HepG2 (cell line): ENCODE results near the gene A2M.

- RRBS, 2 experiments: no CpG with 5 or more reads among the region's 9 CpGs
CAGE:
- cytosol, long polyA minus RNA: no peak
- cytosol, long polyA plus RNA: no peak
- long polyA plus RNA: no peak
- nucleus, long polyA minus RNA: no peak
- nucleus, long polyA plus RNA: no peak
Observed at GRCh38 chr12:8083508-8083928, 1.4 kb downstream of the NECAP1 start.

- RRBS, 2 experiments: no CpG with 5 or more reads among the region's 13 CpGs
CAGE:
- cytosol, long polyA minus RNA: no peak
- cytosol, long polyA plus RNA: no peak
- long polyA plus RNA: no peak
- nucleus, long polyA minus RNA: no peak
- nucleus, long polyA plus RNA: no peak
Observed at GRCh38 chr12:8282009-8282551, 54.7 kb upstream of the FAM90A1 start.

DNA sequence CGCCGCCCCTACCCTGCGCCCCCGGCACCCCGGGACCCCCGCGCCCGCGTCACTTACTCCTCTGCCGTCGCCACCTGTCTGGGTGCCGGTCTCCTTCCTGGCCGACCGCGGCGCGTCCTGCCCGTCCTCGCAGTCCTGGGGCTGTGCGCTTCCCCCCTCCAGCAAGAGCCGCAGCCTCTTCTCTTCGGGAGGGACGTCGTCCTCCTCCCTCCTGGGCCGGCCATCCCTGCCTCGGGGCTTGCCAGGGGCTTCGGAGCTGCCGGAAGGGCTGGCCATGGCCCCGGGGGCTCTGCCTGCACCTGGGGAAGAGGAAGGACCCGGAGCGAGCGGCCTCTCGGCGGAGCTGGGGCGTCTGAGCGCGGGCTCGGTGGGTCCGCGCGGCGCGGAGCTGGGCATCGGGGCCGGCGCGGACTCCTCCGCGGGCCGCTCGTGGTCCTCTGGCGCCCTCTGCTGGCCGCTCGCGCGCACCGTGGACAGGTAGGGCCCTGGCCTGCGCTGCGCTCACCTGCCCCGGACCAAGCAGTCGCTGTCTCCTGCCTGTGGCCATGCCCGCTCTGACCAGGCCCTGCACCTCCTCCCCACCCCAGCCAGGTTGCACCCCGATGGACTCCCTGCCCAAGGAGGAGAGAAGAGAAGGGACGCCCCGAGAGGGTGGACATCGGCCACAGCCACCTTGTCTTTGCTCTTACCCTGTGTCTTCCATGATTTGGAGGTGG is 65.4 kb upstream of the CLEC6A start:
- RRBS, 2 experiments: 0 to 7% methylated on average over 3 of the region's 66 CpGs
CAGE:
- cytosol, long polyA minus RNA: no peak
- cytosol, long polyA plus RNA: no peak
- long polyA plus RNA: no peak
- nucleus, long polyA minus RNA: no peak
- nucleus, long polyA plus RNA: no peak

DNA sequence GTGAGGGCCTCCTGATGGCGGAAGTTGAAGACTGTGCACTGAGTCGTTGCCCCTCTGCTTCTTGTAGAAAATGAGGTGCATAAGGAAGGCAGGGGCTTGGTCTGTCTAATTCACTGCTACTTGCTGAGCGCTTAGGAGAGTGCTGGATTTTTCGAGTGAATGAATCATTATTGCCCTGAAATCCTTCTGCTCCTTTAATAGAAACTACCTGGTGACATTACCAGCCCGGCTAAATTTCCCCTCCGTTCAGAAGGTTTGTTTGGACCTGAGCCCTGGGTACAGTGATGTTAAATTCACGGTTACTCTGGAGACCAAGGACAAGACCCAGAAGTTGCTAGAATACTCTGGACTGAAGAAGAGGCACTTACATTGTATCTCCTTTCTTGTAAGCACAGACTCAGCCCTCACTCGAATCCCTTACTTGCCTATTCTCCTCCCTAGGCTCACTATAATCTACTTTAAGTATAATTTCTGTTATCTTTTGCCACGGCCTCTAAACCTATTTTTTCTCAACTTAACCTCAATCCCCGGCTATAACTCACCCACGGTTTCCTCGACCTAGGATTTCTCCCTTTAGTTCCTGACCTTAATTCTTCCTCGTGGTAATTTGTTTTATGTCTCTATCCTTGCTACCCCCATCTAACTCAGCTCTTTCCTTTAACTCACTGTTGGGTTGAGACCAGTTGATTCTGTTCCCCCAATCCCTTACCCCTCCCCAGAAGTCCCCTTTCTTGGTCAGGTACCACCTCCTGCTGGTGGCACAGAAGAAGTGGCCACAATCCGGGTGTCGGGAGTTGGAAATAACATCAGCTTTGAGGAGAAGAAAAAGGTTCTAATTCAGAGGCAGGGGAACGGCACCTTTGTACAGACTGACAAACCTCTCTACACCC is 805 bp downstream of the A2ML1 start:
- RRBS, 2 experiments: no CpG with 5 or more reads among the region's 16 CpGs
CAGE:
- cytosol, long polyA minus RNA: no peak
- cytosol, long polyA plus RNA: no peak
- long polyA plus RNA: no peak
- nucleus, long polyA minus RNA: no peak
- nucleus, long polyA plus RNA: no peak

DNA sequence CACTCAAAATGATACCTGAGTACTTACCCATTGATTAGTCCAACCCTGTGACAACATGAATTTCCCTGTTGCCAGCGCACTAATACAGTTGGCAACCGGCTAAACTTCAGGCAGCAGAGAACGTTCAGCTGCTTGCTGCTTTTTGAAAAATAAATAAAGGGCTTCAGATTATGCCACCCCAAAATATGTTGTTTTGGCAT is 9.9 kb upstream of the PHC1 start:
- RRBS, 2 experiments: no CpG with 5 or more reads among the region's 3 CpGs
CAGE:
- cytosol, long polyA minus RNA: no peak
- cytosol, long polyA plus RNA: no peak
- long polyA plus RNA: no peak
- nucleus, long polyA minus RNA: no peak
- nucleus, long polyA plus RNA: no peak

DNA sequence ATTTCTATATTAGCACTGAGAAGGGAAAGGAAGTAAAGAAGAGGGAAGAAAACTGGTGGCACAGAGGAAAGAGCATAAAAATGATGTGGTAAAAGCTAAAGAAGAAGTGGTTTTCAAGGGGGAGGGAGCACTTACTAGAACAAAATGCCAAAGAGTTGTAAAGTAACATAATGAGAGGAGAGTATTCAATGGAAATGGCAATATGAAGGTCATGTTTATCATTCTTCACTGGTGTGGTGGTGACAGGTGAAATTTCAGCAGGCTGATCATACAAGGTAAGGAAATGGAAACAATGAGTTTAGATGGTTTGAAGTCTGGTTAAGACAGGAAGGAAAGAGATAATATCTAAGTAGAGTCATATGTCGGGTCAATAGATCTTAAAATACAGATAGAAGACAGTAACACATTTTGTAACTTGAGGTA is 35.6 kb downstream of the KLRG1 start:
- RRBS, 2 experiments: no CpG with 5 or more reads among the region's 1 CpG
CAGE:
- cytosol, long polyA minus RNA: no peak
- cytosol, long polyA plus RNA: no peak
- long polyA plus RNA: no peak
- nucleus, long polyA minus RNA: no peak
- nucleus, long polyA plus RNA: no peak

DNA sequence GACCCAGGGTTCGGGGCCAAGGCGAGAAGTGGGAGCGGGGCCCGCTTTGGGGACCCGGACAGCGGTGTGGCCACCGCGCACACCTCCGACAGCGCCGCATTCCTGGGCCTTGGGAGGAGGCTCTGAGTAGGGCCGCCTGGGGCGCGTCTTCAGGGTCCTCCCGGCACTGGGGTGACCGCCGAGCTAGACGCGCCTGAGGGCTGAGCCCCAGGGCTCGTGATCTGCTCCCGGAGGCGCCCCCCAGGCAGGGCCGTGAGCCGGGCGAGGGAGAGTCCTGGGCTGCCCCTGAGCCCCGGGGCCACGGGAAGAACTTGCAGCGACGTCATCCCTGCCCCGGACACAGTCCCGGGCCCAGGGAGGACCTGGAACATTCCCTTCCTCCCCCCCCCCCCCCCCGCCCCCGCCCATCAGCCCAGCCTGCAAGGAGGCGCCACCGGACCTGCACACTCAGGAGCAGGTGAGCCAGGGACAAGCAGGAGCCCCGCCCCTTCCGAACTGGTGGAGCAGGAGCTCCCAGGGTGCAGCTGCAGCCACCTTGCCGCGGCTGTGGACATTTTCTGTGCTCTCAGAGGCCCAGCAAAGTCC is 50.9 kb downstream of the A2M start:
- RRBS, 2 experiments: under 1 to 1% methylated on average over 19 to 23 of the region's 39 CpGs
CAGE:
- cytosol, long polyA minus RNA: no peak
- cytosol, long polyA plus RNA: no peak
- long polyA plus RNA: no peak
- nucleus, long polyA minus RNA: no peak
- nucleus, long polyA plus RNA: no peak

GRCh38 chr12:9066818-9067182 is 48.9 kb downstream of the A2M start:
- RRBS, 2 experiments: no CpG with 5 or more reads among the region's 2 CpGs
CAGE:
- cytosol, long polyA minus RNA: no peak
- cytosol, long polyA plus RNA: no peak
- long polyA plus RNA: no peak
- nucleus, long polyA minus RNA: no peak
- nucleus, long polyA plus RNA: no peak

DNA sequence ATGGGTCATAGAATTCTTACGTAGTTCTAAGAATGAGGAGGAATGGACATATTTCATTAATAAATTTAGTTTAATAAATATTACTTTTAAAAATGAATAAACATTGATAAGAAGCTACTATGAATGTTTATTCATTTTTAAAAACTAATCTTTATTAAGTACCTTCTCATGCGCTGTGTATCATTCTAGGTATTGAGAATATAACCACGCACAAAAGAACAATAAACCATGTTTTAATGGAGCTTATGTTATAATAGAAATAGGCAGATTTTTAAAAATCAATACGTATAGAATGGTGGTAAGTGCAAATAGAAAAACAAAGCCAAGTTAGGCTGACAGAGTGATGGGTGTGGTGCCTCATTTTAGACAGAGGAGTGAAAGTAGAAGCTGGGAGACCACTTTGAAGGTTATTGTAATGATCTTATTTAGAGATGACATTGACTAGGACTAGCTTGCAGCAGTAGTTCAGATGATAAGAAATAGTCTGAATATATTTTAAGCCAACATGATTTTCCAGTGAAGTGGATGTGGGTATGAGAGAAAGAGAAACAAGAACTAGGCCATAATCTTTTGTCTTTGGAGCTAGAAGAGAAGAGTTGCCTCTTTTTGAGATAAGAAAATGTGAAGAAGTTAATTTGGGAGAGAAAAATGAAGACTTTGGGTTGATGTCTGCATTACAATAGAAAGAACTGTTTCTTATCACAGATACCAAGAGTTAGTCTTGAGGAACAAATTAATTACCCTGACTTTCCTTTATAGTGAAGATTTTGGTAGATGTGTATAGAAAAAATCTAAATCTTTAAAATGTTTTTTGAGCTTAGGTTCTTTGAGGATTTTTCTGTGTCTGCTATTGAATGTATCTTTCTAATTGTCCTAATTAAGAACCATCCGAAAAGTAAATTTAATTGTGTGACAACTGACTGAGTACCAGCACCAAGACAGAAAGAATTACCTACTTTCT is 4.4 kb downstream of the A2M start:
- RRBS, 2 experiments: no CpG with 5 or more reads among the region's 5 CpGs
CAGE:
- cytosol, long polyA minus RNA: no peak
- cytosol, long polyA plus RNA: no peak
- long polyA plus RNA: no peak
- nucleus, long polyA minus RNA: start-site peak on the minus strand centred at position 696 of the sequence, 153 bp wide, 51 reads
- nucleus, long polyA plus RNA: no peak

- RRBS, 2 experiments: no CpG with 5 or more reads among the region's 10 CpGs
CAGE:
- cytosol, long polyA minus RNA: start-site peak on the minus strand at chr12:9115857-9116003, 5,034 reads; start-site peak on the minus strand at chr12:9116101-9116136, 271 reads
- cytosol, long polyA plus RNA: start-site peak on the minus strand at chr12:9115859-9116117, 15,048 and 10,089 reads in 2 replicates
- long polyA plus RNA: no peak
- nucleus, long polyA minus RNA: start-site peak on the minus strand at chr12:9115899-9115939, 337 reads
- nucleus, long polyA plus RNA: start-site peak on the minus strand at chr12:9115859-9116024, 16,566 and 12,758 reads in 2 replicates
Observed at GRCh38 chr12:9115661-9116664, at the start of gene A2M. TSS of gene A2M (minus strand) at chr12:9115919.

- RRBS, 2 experiments: no CpG with 5 or more reads among the region's 4 CpGs
CAGE:
- cytosol, long polyA minus RNA: no peak
- cytosol, long polyA plus RNA: no peak
- long polyA plus RNA: no peak
- nucleus, long polyA minus RNA: no peak
- nucleus, long polyA plus RNA: no peak
Observed at GRCh38 chr12:9123705-9124005, 7.9 kb upstream of the A2M start.

DNA sequence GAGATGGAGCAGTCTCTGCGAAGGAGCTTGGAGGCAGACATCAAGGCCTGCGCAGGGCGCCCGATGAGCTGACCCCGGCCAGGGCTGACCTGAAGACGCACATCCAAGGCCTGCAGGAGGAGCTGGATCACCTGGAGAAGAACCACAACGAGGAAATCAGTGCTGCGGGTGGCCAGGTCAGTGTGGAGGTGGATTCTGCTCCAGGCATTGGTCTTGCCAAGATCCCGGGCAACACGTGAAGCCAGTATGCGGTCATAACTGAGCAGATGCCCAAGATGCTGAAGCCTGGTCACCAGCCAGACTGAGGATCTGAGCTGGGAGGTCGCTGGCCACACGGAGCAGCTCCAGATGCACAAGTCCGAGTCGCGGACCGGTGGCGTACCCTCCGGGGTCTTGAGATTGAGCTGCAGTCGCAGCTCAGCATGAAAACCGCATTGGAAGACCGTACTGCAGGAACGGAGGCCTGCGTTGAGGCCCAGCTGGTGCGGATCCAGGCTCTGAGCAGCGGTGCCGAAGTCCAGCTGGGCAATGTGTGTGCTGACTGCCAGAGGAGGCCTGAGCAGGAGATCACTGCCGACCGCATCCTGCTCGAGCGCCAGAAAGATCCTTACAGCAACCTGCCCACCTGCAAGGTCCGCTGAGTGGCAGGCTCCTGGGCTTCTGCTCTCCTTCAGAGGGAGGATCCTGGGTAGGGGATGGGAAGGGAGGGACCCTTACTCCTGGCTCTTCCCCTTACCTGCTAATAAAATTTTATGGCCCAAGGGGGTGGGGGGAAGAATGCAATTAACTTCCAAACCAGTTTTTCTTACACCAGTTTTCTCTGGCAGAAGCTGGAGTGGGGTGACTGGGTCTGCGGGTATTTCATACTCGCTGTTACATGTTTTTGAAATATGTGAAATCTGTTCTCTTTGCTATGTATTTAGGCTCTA is 12.5 kb upstream of the A2M start:
- RRBS, 2 experiments: no CpG with 5 or more reads among the region's 34 CpGs
CAGE:
- cytosol, long polyA minus RNA: no peak
- cytosol, long polyA plus RNA: no peak
- long polyA plus RNA: no peak
- nucleus, long polyA minus RNA: no peak
- nucleus, long polyA plus RNA: no peak

GRCh38 chr12:9284177-9284930 is 76.2 kb upstream of the PZP start:
- RRBS, 2 experiments: no CpG with 5 or more reads among the region's 22 CpGs
CAGE:
- cytosol, long polyA minus RNA: no peak
- cytosol, long polyA plus RNA: no peak
- long polyA plus RNA: no peak
- nucleus, long polyA minus RNA: no peak
- nucleus, long polyA plus RNA: no peak

DNA sequence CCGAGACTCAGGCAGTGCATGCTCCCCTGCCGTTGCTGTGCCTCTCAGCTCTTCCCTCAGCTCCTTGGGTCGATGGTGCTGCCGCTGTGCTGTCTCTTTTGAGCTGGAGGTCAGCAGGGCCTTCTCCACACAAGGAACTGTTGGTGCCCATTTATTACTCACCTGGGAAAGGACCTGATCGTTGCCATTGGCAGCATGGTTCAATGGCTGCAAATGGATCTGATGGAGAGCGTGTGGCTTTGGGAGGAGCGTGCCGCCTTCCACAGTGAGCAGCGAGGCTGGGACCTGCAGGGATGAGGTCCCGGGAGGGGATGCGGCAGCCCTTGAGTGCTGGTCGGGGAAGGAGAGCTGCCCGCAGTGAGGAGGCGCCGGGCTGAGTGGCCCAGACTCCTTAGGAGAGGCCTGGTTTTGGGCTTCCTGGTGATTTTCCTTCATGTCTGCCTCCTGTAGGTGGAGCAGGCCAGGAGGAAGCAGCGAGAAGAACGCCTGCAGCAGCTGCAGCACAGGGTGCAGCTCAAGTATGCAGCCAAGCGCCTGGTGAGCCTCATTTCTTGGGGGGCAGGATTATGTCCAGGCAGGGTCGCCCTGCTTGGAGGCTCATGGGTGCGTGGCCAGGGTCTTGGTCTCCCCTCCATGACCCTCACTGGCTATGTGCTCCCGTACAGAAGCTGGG is 85.9 kb upstream of the PZP start:
- RRBS, 2 experiments: 82 to 84% methylated on average over 6 of the region's 21 CpGs
CAGE:
- cytosol, long polyA minus RNA: no peak
- cytosol, long polyA plus RNA: no peak
- long polyA plus RNA: no peak
- nucleus, long polyA minus RNA: no peak
- nucleus, long polyA plus RNA: no peak

- RRBS, 2 experiments: no CpG with 5 or more reads among the region's 7 CpGs
CAGE:
- cytosol, long polyA minus RNA: no peak
- cytosol, long polyA plus RNA: no peak
- long polyA plus RNA: no peak
- nucleus, long polyA minus RNA: no peak
- nucleus, long polyA plus RNA: no peak
Observed at GRCh38 chr12:9366972-9367686, 158.9 kb upstream of the PZP start.

DNA sequence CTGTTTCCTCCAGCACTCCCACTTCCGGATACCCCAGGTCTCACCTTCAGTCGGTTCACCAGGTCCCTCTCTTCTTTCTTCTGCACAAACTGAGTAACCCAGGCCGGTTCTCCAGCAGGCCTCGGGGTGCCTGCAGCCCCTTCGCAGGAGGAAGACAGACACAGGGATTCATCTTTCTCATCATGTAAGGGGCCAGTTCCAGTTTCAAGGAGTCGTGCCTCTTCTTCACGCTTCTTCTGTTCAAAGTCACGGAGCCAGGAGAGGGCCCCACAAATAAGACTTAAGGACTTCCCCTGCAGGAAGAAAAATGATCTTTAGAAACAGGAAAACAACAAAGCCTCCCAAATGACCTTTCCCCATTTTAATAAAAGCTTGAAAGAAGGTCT is 169.8 kb downstream of the KLRB1 start:
- RRBS, 2 experiments: no CpG with 5 or more reads among the region's 8 CpGs
CAGE:
- cytosol, long polyA minus RNA: no peak
- cytosol, long polyA plus RNA: no peak
- long polyA plus RNA: no peak
- nucleus, long polyA minus RNA: no peak
- nucleus, long polyA plus RNA: no peak

DNA sequence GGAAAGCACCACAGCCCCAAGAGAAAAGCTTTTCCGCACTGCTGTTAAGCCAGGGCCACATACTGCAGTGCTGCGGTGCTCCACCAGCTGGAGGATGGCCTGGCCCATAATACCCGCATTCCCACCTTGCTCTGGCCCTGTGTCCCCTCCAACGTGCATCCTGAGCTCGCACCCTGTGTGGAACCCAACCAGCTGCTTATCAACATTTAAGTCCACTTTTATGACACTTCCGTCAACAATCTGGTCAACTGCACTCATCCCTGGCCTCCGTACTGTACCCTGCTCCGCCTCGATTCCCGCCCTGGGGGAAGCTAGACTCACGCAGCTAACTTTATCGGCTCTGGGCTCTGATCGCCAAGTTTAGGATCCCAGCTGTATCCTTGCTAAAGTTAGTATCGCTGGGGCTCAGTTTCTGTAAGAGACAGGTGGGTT is 160.4 kb downstream of the KLRB1 start:
- RRBS, 2 experiments: no CpG with 5 or more reads among the region's 14 CpGs
CAGE:
- cytosol, long polyA minus RNA: no peak
- cytosol, long polyA plus RNA: no peak
- long polyA plus RNA: no peak
- nucleus, long polyA minus RNA: no peak
- nucleus, long polyA plus RNA: no peak

- RRBS, 2 experiments: no CpG with 5 or more reads among the region's 5 CpGs
CAGE:
- cytosol, long polyA minus RNA: no peak
- cytosol, long polyA plus RNA: no peak
- long polyA plus RNA: no peak
- nucleus, long polyA minus RNA: no peak
- nucleus, long polyA plus RNA: no peak
Observed at GRCh38 chr12:9643056-9643286, 26.5 kb upstream of the CLEC2D start.

DNA sequence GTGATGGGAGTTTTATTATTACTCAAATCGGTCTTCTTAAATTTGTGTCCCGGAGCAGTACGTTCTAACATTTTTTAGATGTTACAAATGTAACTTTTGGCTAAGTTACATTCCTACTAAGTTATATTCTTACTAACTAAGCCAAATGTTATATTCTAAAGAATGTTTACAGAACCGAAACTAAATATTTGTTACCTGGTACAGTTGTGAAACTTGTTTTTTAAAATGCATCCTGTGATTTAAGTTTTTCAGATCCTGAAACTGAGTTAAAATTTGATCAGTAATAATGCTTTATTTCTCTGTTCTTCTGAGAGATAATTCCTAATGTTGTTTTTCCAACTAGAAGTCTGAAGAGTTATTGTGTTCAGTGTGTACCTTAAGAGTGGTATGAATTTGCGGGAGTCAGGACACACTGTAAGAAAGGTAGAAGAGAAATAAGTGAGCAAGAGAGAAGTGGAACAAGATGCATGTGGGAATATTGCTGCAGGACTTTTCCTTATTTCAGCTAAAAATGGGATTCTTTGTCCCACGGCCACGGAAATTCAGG is 20.5 kb upstream of the CLEC2D start:
- RRBS, 2 experiments: no CpG with 5 or more reads among the region's 7 CpGs
CAGE:
- cytosol, long polyA minus RNA: no peak
- cytosol, long polyA plus RNA: no peak
- long polyA plus RNA: no peak
- nucleus, long polyA minus RNA: no peak
- nucleus, long polyA plus RNA: no peak

DNA sequence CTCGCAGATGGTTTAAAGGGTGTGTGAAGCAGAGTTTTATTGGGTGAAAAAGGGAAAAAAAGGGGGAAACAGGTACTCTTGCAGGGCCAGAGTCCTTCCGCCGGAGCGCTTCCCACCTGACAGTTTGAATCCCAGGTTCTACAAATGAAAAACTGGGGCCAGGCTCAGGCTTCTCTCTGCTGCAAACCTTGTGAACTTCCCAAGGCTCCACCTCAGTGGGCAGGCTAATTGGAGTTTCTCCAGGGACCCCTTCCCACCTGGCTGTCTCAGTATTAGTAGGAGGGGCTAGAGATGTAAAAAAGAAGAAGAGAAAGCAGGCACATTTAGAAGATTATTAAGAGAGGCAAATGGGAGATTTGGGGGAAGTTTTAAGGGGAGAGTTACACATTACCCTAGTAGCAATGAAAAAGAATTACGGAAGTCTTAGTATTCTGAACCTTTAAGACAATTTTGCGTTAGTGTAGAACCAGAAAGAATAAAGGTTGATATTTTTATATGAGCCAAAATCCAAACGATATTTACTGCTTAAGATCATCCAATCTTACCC is 20.0 kb upstream of the CLEC2D start:
- RRBS, 2 experiments: no CpG with 5 or more reads among the region's 7 CpGs
CAGE:
- cytosol, long polyA minus RNA: no peak
- cytosol, long polyA plus RNA: no peak
- long polyA plus RNA: no peak
- nucleus, long polyA minus RNA: no peak
- nucleus, long polyA plus RNA: no peak